Measurements from ENCODE around the genes IDS, MAGEA11, PASD1 and ATP2B3.

- PRO-cap, 2 experiments: peak in 2 of 2 experiments; most common plus-strand start chrX:149505391 (in 1); most common minus-strand start chrX:149505306 (in 2)
Observed at GRCh38 chrX:149504673-149505769, at the start of gene IDS. Gene IDS, minus strand, starts transcription at chrX:149505306.

DNA sequence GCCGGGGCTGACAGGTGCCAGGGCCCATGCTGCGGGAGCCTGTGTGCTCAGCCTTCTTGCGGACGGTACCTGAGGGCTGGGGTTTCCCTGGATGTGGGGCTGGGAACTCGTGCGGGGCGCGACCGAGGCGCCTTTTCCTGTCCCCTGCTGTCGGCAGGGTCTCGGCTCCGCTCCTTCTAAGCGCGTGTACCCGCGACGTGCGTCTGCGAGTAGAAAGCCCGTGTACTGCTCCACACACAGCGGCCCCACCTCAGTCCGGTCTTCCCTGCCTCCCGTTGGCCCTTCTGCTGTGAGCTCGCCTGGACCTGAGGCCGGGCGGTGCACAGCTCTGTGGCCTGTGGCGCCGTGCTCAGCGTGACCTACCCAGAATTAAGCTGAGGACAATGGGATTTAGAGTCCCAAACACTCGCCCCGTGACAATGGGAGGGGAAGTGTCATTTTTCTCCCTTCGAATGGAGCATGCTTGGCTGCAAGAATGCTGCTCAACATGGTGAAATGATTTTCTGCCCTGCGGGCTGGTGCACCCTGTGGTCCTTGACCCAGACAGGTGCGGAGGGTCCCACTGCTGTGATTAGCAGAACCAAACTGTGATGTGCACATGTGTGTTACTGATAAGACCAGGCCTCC is 580 bp downstream of the EOLA1 start:
- PRO-cap, 2 experiments: no peak in any of the 2 experiments

DNA sequence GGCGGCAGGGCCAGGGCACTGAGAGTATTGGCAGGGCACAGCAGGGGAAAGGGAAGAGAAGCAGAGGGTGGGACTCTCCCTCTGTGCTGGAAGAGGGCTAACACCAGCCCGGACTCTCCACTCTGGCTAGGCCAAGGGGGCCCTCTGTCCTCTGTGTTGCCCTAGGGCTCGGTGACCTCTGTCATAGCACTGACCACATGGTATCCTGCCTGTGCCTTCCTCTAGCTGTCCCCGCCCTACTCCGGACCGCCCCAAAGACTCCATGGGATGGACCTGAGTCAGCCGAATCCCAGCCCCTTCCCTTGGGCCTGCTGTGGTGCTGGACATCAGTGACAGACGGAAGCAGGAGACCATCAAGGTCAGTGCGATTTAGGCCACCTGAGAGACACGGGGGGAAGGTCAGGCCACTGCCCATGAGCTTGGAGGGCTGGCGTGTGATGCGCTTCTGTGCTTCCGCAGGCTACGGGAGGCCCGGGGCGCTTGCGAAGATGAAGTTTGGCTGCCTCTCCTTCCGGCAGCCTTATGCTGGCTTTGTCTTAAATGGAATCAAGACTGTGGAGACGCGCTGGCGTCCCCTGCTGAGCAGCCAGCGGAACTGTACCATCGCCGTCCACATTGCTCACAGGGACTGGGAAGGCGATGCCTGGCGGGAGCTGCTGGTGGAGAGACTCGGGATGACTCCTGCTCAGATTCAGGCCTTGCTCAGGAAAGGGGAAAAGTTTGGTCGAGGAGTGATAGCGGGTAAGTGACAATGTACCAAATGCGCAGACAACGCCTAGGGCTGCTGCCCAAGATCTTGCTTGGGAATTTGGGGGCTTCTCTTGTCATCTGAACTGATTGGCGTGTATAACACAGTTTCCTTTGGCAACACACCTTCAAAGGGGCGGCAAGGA is 4.3 kb downstream of the HSFX3 start:
- PRO-cap, 2 experiments: no peak in any of the 2 experiments

- PRO-cap, 2 experiments: no peak in any of the 2 experiments
Observed at GRCh38 chrX:149711809-149712239, at the start of gene MAGEA11. Gene MAGEA11, plus strand, starts transcription at chrX:149712060.

- PRO-cap, 2 experiments: no peak in any of the 2 experiments
Observed at GRCh38 chrX:149937176-149938169, 818 bp downstream of the EOLA2 start.

DNA sequence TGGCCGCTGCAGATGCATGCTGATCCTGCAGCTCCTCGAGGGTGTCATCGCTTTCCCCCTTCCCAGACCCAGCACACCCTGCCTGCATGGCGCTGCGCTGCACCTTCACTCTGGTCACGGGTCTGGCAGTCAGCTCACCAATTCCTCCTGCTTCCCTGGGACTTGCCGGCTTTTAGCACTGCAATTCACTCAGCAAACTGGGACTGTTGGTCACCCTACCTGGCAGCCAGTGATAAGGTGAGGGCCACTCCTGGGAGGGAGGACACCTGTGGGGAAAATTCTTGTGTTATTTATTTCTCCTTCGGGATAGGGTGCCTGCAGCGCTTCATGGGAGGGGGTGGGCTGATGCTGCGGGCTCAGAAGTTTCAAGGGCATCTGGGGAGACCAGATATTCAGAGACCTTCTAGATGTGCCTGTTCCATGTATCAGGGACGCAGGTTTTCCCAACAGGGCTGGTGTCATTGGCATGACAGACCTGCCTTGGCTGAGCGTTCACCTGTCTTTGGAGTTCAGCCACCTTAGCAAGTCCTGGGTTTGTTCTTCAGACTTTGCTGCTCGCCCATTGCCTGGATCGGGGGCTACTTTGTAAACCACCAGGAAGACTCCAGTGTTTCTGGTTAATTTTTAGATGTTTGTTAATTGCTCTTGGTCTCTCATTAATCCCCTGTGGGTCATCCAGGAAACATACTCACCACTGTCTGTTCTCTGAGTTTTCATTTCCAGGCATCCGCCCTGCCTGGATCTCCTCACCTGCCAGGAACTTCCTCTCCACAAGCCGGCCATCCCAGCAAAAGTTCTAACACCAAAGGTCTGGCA is 7.7 kb upstream of the EOLA2 start:
- PRO-cap, 2 experiments: no peak in any of the 2 experiments

DNA sequence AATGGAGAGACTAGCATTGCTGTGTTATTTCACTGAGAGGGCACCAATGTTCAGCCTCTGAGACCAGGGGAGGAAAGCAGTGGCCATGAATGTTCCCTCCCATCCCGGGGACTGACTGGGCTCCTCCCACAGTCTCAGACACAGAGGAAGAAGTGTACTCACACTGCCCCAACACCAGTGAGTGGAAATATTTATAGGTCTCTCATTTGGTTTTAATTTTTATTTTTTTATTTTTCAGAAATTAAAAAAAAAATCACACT is 25.1 kb upstream of the EOLA2 start:
- PRO-cap, 2 experiments: no peak in any of the 2 experiments

GRCh38 chrX:150084956-150085238 is 146.6 kb upstream of the EOLA2 start:
- PRO-cap, 2 experiments: no peak in any of the 2 experiments

GRCh38 chrX:150470521-150471240 is 97.7 kb upstream of the MTM1 start:
- PRO-cap, 2 experiments: no peak in any of the 2 experiments

DNA sequence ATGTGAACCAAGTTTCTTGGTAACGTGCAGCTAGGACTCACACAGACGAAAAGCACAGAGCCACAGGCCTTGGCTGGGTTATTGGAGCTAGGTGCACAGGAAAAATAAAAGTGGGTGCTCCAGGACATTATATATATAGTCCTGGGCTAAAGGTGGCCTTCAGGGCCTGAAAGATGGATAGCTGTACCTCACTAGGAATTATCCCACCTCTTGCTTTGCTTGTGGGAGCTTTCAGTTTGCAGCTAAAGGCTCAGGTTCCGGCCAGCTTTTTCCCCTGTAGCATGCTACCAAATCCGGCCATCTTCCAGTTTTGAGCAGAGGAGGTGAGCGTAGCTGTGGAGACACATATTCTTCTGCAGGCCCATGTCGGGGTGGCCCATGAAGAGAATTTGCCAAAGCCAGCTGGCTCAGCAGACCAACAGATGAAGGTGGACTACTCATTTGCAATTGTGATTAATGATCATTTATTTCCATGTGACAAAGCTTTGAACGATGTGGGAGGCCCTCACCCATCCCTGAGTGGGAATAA is 87.7 kb upstream of the MTM1 start:
- PRO-cap, 2 experiments: no peak in any of the 2 experiments

GRCh38 chrX:150525501-150526091 is 42.8 kb upstream of the MTM1 start:
- PRO-cap, 2 experiments: no peak in any of the 2 experiments

GRCh38 chrX:150845024-150845695 is 53.3 kb downstream of the CD99L2 start:
- PRO-cap, 2 experiments: no peak in any of the 2 experiments

DNA sequence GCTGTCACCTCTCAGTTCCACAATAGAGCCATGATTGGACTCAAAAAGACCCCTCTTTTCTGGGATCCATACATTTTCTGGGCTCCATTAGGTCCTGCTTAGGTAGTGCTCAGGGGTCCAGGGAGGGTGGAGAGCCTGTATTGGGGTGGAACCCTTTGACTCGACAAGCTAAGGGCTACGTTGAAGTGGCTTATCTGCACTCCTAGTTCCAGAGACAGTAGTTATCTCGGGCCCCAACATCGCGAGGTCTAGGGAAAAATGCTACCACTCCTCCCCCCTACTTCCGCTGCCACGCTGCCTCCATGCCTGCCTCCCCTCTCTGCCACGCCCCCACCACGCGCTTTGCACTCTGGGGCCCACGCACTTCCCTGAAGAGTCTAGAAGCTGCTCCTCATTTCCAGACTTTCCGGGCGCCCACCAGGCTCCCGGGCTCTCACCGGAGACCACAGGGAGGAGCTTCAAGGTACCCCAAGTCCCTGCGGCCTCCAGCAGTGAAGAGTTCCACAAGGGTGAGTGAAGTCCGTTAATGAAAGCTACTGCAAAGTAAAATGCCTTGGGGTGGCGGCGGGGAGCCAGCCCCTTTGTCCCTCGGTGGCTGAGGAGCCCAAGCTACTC is at the start of gene PASD1:
TSS of gene PASD1 (plus strand) at position 345 of the 615 bp plus-strand sequence.
- PRO-cap, 2 experiments: no peak in any of the 2 experiments

GRCh38 chrX:152831637-152832005 is 758 bp downstream of the NSDHL start:
- PRO-cap, 2 experiments: no peak in any of the 2 experiments

DNA sequence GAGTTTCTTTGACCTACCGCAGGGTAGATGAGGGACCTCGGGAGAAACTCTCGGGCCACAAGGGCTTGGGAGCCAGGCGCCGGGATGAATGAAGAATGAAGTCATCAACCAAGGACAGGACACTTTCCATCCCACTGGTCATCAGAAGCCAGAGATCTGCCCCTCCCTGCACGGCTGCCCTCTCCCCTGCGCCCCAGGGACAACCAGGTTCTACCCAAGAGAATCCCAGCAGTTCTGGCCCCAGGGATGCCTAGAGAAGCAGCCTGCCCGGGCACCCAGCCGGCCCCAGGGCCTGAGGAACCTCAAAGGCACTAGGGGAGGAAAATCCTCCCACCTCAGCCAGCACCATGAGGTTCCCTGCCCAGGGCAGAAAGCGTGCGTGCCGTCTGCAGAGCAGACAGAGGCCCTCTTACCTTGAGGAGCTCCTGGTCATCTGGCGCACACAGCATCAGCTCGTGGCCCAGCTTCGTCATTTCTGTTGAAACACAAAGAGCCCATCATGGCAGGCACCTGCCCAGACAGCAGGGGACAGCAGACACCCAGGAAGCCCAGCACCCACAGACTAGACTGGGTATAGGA is 8.1 kb downstream of the HAUS7 start:
- PRO-cap, 2 experiments: no peak in any of the 2 experiments

GRCh38 chrX:153477902-153478345 is 7.5 kb upstream of the HAUS7 start:
- PRO-cap, 2 experiments: no peak in any of the 2 experiments

GRCh38 chrX:153487479-153487994 is 7.2 kb upstream of the BGN start:
- PRO-cap, 2 experiments: no peak in any of the 2 experiments

DNA sequence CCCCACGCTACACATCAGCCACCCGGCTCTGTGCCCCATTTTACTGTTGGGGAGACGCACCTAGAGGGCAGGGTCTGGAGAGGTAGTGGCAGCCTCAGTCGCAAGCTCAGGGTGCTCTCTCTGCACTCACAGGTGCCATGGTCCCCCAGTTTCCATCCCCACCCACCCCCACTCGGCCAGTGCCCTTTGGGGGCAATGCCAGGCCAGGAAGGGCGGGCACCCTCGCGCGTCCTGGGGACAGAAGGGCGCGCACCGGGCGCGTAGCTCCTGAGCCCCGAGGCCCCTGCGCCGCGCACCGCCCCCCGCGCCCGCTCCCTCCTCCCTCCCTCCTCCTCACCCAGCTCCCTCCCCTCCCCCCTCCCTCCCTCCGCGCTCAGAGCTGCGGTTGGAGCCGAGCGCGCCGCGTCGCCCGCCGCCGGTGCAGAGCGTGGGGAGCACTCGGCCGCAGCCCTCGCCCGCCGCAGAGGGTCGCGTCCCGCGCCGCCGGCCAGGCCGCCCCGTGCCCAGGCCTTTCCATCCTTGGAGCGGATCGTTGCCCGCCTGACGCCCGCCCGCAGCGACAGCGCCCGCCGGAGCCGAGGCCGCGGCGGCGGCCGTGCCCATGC is at the start of gene ATP2B3:
TSS of gene ATP2B3 (plus strand) at position 376 of the 605 bp plus-strand sequence.
- PRO-cap, 2 experiments: no peak in any of the 2 experiments

DNA sequence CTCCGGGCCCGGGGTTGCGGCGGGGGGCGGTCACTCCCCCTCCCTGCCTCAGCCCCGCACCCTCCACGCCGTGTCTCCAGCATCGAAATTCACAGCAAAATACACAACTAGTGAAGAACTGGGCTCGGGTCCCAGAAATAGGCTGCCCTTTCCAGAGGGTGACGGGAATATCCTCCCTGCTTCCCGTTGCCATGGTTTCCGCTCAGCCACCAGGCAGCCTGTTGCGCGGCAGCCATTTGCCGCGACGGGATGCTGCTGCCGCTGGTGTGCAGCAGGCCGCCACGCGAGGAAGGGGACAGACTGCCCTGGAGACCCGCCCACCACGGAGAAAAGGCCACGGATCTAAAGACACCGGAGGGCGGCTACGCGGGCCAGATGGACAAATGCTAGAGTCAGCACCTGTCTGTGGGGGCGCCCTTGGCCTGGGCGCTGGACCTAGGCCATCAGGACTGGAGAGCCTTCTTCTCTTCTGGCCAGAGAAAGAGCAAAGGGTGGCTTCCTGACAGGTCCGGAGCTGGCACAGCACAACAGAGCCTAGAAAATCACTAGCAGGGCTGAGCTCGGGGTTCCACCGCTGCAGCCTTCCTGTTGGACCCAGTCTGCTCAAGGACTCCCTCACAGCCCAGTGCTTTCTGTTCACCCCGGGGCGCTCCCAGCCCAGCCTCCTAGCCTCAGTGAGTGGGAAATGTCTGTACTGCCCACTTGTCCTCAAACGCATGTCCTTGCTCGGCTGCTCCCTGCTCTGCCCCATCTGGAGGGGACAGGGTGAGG is 11.6 kb upstream of the CCNQ start:
- PRO-cap, 2 experiments: peak in 2 of 2 experiments; most common plus-strand start position 235 of the sequence (in 1); most common minus-strand start position 91 of the sequence (in 1)

GRCh38 chrX:153696674-153697471 is 9.1 kb downstream of the SLC6A8 start:
- PRO-cap, 2 experiments: no peak in any of the 2 experiments